A375 (cell line): ENCODE measurements around the gene PELI2.

GRCh38 chr14:55229105-55229314 is 37.6 kb upstream of the DLGAP5 start:
- RAMPAGE, long total RNA = no peak

GRCh38 chr14:55240514-55241205 is 30.6 kb upstream of the FBXO34 start:
- RAMPAGE, long total RNA = no peak

GRCh38 chr14:55290538-55291140 is 19.4 kb downstream of the FBXO34 start:
- RAMPAGE, long total RNA = no peak

GRCh38 chr14:55291158-55291924 is 20.1 kb downstream of the FBXO34 start:
- RAMPAGE, long total RNA = no peak

- RAMPAGE, long total RNA = no peak
Observed at GRCh38 chr14:55365681-55366151, 45.9 kb downstream of the ATG14 start.

- RAMPAGE, long total RNA = no peak
Observed at GRCh38 chr14:55637050-55637607, 57.1 kb downstream of the KTN1 start.

GRCh38 chr14:55752545-55753213 is 172.7 kb downstream of the KTN1 start:
- RAMPAGE, long total RNA = no peak

- RAMPAGE, long total RNA = no peak
Observed at GRCh38 chr14:56005682-56006230, 112.5 kb upstream of the PELI2 start.

DNA sequence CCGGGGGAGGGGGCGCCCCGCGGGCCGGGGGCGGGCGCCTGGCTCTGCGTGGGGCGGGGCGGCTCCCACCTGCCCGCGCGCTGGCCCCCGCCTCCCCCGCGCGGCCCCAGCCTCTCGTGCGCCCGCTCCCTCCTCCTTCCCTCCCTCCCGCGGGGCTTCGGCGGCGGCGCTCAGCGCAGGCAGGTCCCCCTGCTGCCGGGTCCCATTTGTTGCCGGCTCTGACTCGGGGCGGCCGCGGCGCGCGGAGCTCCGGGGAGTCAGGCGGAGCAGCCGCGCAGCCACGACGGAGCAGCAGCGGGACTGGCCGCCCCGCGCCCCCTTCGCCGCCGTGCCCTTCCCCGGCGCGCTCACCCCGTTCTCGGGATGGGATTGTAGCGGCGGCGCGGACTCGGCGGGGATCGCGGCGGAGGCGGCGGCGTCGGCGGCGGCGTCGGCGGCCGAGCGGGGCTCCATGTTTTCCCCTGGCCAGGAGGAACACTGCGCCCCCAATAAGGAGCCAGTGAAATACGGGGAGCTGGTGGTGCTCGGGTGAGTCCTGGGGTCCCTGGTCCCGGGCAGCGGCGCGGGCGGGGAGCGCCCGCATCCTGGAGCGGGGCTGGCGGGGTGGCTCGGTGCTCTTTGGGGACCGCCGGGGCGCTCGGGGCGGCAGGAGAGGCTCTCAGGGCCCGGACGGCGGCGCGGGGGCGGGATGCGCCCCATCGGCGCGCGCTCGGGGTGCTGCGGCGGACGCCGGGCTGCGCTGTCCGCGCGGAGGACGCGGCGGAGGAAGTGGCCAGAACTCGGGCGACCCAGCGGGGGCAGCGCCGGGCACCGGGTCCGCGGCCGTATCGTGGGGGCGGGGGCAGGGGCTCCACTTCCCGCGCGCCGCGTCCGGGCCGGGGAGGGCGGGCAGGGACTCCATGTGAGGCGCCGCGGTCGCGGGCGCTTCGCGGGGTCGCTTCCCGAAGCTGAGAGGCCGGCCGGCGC is at the start of gene PELI2:
PELI2 (plus strand) TSS at position 202 of the 966 bp plus-strand sequence.
- RAMPAGE, long total RNA = no peak

GRCh38 chr14:56125888-56126475 is 7.8 kb downstream of the PELI2 start:
- RAMPAGE, long total RNA = no peak

DNA sequence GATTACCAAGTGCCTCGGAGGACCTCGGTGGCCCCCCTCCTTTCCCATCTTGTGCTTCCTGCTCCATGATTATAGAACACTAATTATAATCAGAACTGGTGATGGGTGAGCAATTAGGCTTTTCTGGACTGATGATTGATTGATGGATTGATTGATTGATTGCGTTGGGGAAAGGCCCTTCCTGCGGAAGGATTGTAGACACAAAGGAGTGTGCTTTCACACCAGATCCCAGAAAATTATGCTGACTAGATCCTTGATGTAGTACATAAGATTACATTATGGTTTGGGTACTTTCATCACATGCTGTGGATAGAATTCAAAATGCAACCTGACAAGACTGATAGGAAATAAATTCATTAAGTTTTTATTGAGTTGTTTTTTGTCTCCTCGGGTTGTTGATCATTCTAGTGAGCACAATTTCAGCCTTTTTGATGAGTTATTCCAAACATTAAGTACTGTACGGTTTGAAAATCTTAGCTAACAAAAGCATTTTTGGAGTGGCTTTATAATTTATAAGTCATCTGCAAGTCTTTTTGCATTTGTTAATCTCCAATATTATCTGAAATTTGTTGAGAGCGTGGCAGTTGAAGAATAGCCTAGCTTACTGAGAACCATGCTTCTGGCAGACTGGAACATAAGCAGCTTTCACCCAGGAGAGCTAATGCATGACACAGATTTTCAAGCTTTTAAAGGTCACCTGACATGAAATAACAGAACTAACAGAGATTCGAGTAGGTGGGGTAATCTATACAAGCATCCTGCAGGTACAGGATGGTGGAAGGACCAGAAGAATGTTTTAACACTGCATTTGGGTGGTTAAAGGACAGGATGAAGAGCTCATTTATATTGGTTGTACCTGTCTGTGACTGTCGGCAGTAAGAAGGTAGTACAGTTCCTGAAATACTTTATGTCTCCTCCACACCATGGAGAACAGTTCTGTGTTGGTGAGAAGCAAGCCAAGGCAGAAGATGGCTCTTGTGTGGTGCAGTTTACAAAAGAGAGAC is 8.7 kb downstream of the PELI2 start:
- RAMPAGE, long total RNA = no peak

- RAMPAGE, long total RNA = no peak
Observed at GRCh38 chr14:56173428-56173687, 55.1 kb downstream of the PELI2 start.

- RAMPAGE, long total RNA = no peak
Observed at GRCh38 chr14:56207807-56208307, 89.6 kb downstream of the PELI2 start.

DNA sequence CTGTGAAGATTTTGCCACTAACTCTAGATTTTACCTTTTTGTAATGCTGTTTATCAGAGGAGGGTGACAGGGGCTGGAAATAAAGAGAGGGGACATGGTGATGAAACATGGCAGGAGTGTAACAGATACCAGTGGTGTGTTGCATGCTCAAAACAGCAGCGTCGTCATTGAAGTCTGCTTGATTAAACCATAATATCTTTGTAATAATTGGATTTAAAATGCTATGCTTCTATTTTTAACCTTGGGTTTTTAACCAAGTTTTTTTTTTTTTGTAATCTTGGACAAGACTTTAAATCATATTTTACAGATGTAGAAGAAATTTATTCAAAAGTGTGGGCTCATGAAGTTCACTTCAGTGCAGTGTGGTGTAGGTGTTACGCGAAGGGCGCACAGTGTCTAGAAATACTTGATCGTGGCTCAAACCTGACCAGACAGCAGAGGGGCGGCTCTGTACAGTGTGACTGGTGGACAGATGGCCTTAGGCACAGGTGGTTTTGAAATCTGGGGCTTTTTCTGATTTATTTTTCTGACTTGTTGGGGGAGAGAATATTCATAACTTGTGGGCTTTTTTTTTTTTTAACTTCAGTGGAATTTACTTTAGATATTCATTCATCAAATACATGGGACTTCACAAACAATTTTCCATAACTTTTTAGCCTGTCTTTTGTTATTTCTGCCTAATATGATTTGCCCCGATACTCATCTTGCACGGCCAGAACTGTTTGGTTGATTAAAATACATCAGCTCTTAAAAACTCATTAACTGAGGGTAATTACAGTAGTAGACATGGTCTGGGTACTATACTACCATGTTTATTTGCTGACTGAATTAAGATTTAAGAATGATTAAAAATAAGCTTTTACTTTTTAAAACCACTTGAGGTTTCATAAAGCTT is 179.2 kb downstream of the PELI2 start:
- RAMPAGE, long total RNA = no peak

- RAMPAGE, long total RNA = no peak
Observed at GRCh38 chr14:56648491-56649030, 69.0 kb downstream of the TMEM260 start.

DNA sequence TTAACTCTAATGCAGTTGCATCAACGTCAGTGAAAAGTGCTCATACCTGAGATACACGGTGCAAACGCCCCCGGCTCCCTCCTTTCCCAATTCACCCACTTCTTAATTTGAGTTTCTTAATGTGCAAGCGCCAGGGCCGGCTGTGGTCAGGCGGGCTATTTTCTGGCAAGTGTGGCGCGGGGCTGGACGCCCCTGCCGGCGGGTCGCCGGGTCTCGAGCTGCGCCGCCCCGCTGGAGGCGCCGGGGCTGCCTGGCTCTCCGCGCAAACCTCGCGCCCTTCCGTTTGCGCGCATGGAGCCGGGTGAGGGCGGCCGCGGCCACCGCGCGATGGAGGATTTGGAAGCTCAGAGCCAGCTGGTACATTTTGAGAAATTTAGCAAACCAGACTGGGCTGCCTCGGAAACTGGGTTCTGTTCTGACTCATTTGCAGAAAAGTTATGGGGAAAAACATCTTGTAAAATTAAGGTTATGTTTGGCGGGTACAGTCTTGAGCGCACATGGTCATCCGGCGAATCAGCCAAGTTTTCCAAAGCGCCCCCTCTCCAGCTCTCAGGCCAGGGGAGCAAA is 6.3 kb upstream of the OTX2 start:
- RAMPAGE, long total RNA = no peak

GRCh38 chr14:57060590-57060965 is 208.1 kb downstream of the EXOC5 start:
- RAMPAGE, long total RNA = no peak

- RAMPAGE, long total RNA = no peak
Observed at GRCh38 chr14:57390860-57391668, 678 bp downstream of the NAA30 start.

- RAMPAGE, long total RNA = no peak
Observed at GRCh38 chr14:58264427-58264935, 19.8 kb downstream of the PSMA3 start.

DNA sequence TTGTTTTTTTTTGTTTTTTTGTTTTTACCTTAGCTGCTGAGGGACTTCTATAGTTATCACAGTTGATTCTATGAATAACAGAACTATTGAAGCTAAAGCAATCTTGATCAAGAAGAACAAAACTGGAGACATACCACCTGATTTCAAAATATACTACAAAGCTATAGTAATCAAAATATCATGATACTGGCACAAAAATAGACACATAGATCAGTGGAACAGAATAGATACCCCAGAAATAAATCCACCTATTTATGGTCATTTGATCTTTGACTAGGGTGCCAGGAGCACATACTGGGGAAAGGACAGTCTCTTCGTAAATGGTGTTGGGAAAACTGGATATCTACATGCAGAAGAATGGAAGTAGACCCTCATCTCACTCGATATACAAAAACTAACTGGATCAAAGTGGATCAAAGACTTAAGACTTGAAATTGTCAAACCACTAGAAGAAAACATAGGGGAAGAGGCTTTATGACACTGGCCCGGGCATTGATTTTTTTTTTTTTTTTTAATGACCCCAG is 11.9 kb downstream of the ARID4A start:
- RAMPAGE, long total RNA = no peak